Lower leg skin (tissue), 2 donors: ENCODE measurements around the genes KY and CLDN18.

DNA sequence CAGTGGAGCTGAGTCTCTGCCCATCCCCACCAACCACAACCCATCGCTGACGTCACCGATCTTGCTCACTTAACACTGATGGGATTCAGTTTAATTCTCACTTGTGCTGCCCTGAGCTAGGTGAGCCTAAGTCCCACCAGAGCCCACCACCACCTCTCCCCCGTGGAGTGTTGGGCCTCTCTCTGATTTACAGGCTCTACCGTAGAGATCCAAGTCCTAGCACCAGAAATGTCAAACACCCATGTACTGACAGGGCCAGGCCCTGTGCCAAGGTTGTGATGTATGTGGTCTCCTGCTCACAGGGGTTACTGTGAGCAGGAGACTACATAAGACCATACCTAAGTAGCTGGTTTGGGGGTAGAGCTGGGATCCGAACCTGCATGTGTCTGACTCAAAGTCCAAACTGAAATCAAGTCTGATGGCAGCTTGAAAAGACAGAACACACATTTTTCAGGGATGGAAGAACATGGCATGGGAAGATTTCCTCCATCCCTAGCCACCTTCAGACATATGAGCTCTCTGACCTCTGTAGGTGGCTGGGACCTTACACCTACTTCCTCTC lies 61.5 kb upstream of the RAB6B start:
- PRO-cap, result no peak
- RAMPAGE, long total RNA, 2 experiments, result no peak in any of the 2 experiments

- PRO-cap, result no peak
- RAMPAGE, long total RNA, 2 experiments, result no peak in any of the 2 experiments
Observed at GRCh38 chr3:134367106-134367877, 7.0 kb downstream of the AMOTL2 start.

DNA sequence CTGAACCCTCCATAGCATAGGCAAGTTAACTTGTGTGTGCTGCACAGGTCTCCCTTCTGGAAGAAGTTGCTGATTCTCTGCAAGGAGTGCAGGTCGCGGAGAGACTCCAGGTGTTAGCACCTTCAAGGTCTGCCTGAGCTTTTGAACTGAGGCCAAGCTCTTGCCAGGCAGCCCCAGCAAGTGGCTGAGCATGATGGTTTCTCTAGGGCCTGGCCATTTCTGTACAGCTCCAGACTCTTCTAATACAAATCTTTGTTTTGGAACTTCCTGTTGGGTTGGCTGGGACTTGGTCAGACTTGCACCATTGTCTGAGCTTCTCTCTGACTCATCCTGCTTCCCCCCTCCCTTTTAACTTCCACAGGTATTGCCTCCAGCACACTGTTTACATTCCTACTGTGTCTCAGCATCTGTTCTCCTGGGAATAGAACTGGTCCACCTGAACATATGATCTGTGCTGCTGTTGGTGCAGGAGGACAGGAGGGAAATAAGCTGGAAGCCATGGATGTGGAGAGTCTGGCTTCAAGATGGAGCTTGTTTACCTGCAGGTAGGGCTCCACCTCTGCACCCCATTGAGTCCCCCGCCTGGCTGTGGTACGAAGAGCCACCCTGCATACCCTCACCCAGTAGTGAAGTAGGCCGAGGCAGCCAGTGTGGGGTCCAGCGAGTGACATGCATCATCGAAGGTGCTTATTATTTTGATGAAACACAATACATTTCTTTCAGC lies 53.2 kb downstream of the KY start:
- PRO-cap, result no peak
- RAMPAGE, long total RNA, 2 experiments, result no peak in any of the 2 experiments

DNA sequence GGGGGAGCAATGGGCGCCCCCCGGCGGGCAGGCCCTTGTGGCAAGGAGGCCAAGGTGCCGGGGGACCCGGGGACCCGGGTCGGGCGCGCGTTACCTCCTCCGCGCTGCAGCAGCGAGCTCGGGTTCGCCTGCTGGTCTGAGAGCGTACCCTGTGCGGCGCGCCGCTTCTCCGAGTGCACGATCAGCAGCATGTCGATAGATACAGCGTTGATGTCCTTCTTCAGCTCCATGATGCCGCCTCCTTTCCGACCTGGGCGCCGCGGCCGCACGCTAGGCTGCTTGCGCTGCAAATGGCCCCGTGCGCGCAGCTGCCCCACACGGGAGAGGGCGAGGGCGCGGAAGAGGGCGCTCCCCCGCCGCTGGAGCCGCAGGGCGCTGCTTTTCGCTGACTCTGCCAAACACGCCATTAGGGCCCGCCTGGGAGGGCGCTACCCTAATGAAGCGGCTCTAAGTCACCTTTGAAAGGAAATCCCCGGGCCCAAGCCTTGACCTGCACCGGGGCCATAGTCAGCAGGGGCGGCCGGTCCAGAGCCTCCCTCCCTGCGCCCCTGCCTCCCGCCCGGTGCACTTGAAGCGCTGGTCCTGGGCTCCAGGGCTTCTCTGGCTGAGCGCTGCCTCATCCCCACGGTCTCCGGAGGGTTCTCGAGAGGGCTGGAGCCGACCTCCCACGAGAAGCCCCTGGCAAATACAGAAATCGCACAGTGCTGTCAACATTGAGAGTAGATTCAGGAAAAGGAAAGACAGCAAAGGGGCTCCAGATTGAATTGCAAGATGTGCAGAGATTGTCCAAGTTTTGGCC lies at the start of gene KY:
Gene KY, minus strand, starts transcription at position 292 of the 799 bp plus-strand sequence.
- PRO-cap, result no peak
- RAMPAGE, long total RNA, 2 experiments, result start-site peak on the minus strand in 2 of 2 experiments, centred at positions 288 to 312 of the sequence, 44 to 258 reads per replicate

DNA sequence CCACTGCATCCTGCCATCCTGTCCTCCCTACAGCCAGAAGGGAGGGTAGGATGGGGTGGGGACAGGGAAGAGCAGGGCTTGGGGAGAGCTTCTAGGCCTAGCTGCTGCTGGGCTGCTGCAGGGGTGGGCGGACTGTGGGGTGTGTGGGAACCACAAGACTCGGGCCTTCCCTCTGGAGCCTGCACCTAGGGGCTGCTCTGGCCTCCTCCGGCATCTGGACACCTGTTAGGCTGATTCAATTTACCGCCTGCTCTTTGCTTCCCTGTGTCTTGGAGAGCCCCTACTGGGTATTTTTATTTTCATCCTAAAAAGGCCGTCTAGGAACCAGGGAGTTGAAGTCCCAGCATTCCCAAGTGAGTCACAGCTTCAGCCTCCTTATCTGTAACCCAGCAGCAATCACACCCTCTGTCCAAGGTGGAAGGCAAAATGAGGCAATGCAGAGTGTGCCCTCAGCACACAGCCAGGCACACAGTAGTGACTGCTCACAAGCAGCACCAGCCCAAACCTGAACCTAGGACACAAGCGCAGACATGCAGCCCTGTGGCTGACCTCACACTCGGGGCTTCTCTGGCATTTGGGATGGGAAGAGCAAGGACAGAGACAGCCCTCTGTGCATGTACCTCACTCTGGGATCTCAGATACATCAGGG lies 13.2 kb upstream of the KY start:
- PRO-cap, result no peak
- RAMPAGE, long total RNA, 2 experiments, result no peak in any of the 2 experiments

DNA sequence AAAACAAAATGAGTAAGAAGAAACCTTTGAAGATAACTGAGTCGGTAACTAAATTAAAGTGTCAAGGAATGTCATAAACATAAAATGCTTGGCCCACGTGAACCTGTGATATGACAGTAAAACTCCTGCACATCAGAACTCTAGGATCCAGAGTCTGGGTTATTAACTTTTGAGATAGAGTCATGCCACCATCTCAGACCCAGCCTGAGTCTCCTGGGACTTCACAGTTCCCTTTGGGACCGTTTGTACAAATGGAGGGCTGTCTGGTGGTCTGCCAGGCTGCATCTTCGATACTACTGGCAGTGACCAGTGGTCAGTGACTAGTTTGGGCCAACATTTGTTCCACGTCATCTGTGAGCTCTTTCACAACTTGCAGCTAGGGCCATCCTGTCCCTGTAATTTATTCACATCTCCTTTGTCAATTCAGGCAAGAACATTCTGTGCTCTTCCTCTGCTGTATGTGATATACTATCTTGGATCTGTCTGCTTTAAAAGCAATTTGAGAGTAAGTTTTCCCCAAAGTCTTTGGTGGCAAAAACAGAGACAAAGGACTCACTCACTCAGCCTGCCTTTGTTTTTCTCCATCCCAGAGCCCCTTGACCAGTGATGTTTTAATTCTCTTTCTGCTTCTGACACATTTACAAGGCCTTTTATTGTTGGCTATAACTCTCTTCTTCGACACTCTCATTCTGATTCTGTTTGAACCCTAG lies 353.3 kb downstream of the EPHB1 start:
- PRO-cap, result no peak
- RAMPAGE, long total RNA, 2 experiments, result no peak in any of the 2 experiments

DNA sequence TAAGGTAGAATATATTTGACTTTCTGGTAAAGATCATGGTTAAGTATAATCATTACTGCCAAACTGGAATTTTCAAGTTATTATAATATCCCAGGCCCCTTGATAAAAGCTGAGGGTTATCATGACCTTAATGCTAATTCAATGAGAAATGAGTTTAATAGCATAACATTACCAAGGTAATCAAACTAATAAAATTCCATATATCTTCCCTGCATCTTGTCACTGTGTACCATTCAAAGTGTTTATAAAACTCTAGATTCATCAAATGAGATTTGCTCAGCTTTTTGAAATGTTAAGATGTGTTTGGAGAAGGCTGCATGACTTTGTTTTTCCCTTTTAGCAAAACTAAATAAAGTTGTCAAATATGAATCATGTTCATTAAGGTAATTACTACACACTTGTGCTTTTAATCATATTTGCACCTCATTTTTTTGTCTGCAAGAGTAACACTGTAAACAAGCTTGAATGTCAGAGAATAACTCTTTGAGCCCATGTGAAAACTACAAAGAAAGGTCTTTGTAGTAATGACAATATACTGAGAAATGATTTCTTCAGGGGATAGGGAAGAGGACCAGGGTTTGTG lies 48.5 kb downstream of the MSL2 start:
- PRO-cap, result no peak
- RAMPAGE, long total RNA, 2 experiments, result no peak in any of the 2 experiments

DNA sequence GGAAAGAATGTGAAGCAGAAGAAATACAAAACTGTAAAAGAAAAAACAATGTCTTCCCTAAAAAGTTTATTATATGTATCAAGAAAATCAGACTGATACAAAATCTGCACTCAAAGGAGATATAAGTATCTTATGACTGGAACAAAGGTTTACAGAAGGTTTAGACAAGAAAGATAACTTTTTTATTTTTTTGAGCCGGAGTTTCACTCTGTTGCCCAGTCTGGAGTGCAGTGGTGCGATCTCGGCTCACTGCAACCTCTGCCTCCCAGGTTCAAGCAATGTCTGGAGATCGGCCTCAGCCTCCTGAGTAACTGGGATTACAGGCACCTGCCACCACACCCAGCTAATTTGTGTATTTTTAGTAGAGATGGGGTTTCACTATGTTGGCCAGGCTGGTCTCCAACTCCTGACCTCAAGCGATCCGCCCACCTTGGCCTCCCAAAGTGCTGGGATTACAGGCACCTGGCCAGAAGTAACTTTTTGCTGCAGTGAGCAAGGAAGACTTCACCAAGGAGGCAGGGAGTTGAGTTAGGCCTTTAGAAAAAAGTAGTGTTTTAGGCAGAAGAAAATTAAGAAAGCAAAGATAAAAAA lies 4.0 kb downstream of the MSL2 start:
- PRO-cap, result no peak
- RAMPAGE, long total RNA, 2 experiments, result no peak in any of the 2 experiments

- PRO-cap, result bidirectional peak, plus-strand start at chr3:136995187, minus-strand start at chr3:136995039
- RAMPAGE, long total RNA, 2 experiments, result no peak in any of the 2 experiments
Observed at GRCh38 chr3:136994798-136995470, 37.2 kb downstream of the IL20RB start.

DNA sequence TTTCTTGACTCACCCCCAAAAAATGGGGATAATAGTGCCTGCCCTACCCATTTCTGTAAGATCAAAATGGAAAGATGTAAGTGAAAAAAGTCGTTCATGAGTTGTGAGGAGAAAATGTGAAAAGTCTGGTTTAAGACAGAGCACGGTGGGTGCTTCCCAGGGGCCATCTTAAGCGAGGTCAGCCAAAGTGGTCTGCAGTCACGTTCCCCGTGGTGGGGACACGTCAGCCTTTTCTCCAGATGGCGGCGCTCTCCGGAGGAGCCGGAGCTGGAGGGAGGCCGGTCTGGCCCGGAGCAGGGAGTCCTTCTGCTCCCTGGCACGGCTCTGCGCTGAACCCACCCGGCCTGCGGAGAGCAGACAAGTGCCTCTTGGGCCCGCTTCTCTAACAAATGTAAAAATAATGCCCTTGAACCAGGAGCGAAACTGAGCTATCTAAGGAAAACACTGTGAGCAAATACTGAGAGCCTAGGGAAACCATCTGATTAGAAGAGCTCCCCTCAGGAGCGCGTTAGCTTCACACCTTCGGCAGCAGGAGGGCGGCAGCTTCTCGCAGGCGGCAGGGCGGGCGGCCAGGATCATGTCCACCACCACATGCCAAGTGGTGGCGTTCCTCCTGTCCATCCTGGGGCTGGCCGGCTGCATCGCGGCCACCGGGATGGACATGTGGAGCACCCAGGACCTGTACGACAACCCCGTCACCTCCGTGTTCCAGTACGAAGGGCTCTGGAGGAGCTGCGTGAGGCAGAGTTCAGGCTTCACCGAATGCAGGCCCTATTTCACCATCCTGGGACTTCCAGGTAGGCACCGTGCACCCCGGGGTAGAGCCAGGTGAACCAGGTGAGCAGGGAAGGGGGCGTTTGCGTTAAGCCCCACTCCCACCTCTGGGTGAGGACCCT lies at the start of gene CLDN18:
Gene CLDN18, plus strand, starts transcription at position 517 of the 896 bp plus-strand sequence.
- PRO-cap, result no peak
- RAMPAGE, long total RNA, 2 experiments, result no peak in any of the 2 experiments

DNA sequence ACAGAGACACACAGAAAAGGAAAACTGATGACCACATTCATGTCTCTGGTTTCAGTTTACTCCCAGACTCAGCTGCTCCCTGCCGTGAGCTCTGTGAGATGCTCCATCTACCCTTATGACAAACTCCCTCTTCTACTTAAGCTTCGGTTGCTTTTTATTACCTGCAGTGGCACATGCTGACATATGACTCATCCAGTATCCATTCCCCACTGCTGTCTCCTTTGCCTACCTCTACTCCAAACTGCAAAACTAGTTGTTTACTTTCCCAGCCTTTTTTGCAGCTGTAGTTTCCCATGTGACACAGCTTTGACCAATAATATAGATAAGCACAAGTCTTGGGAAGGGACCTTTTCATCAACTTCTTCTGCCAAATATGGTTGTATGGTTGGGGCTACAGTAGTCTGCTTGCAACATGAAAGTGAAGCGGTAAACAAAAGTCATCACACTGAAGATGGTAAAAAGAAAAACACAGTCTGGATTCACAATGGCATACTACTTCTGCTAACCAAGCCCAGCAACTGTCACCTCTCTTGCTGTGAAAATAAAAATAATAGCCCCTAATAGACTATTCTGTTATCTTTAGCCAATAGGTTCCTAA lies 32.8 kb downstream of the DZIP1L start:
- PRO-cap, result unidirectional peak, minus-strand start at position 130 of the sequence
- RAMPAGE, long total RNA, 2 experiments, result no peak in any of the 2 experiments

DNA sequence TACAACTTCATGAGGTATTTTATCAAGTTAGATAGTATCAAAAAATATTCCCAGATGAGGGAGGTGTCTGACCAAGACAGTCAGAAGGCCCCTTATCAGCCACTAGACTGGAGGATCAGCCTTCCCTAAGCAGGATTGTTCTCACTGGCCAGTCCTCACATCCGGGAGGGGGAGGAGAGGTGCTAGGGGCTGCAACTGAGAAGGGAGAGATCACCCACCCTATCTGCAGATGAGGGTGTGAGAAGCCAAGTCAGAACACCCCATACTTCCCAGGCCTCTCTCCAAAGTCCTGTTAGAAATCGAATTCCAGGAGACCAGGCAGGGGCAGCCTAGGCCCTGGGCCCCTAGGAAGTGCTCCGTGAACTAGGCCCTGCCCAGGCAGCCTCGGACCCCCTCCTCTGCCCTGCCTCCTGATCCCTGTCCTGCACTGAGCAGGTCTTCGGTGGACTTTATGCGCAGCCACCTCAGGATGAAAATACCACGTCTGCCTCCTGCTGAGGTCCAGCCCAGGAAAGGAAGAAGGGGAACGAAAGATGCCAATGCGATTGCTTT lies 980 bp downstream of the DZIP1L start:
- PRO-cap, result no peak
- RAMPAGE, long total RNA, 2 experiments, result no peak in any of the 2 experiments

- PRO-cap, result no peak
- RAMPAGE, long total RNA, 2 experiments, result start-site peak on the plus strand in 1 of 2 experiments, at chr3:138261696-138262089 at its widest, 15 reads per replicate
Observed at GRCh38 chr3:138261473-138262259, 68.0 kb downstream of the NME9 start.

- PRO-cap, result no peak
- RAMPAGE, long total RNA, 2 experiments, result no peak in any of the 2 experiments
Observed at GRCh38 chr3:138398706-138399252, 35.6 kb upstream of the ESYT3 start.

DNA sequence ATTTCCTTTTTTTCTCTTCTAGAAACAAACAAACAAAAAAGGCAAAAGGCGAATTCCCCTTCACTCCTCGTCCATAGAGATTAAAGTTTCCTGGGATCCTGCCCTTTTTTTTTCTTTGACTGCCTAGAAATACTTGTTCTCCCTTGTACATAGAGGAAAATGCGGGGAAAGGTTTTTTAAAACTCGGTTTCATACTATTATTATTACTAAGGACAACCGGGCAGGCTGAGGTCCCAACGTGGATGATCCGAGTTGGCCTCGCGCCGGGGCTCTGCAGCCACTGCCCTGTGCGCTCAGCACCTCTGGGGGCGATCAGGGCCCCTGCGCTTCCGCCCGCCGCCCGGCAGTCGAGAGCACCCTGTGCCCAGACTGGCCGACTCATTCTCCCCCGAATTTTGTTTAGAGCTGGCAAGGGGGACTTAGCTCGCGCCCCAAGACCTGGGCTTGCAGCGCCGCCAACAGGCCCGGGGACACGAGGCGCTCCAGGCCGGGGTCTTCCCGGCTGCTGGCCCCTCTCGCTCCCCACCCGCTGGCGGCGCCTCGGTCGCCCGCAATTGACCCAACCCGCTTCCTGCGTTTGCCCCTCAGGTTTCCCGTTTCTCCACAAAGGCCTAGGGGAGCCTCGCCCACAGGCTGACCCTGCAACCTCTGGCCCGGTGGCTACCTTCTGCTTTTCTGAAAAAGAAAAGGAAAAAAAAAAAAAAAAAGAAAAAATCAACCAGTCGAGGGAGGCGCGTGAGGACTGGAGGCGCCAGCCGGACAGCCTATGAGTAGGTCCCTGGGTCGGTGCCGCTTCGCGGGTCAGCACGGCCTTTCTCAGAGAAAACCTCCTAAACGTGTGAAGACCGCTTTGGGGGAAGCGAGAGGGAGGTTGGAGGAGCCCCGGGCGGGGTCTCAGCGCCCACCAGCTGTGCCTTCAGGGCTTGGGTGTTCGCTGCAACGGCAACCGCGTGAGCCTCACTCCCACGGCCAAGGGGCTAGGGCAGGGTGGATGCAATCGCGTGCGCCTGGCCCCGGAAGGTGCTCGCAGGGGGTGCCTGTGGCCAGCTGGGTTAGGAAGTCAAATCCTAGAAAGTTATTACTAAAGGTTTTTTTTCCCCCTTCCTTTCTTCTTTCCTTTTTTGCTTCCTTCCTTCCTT lies 7.3 kb downstream of the FOXL2 start:
- PRO-cap, result no peak
- RAMPAGE, long total RNA, 2 experiments, result no peak in any of the 2 experiments

GRCh38 chr3:138941273-138941740 lies 5.6 kb downstream of the FOXL2 start:
- PRO-cap, result no peak
- RAMPAGE, long total RNA, 2 experiments, result no peak in any of the 2 experiments

- PRO-cap, result no peak
- RAMPAGE, long total RNA, 2 experiments, result no peak in any of the 2 experiments
Observed at GRCh38 chr3:139360915-139361586, 17.2 kb downstream of the MRPS22 start.

DNA sequence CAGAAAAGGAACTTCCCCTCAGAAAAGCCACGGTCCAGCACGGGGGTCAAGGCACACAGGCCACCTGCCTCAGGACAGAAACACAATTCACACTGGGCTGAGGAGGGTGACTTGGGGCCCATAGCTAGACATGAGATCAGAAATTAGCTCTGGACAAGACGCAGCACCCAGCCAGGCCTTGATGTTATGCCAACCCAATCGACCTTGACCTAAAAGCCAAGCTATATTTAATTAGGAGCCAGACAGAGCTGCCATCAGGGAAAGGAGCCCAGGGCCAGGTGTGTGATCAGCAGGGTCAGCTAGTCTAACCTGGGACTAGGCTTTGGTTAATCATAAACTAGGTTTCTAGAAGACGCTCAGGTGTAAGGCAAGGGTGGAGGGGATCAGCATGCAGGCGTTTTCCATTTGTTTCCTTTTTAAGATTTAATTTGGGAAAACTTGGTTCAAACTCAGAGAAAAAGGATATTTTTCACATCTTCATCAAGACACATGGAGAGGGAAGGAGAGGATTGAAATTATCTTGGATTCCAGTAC lies 23.8 kb upstream of the SLC25A36 start:
- PRO-cap, result no peak
- RAMPAGE, long total RNA, 2 experiments, result no peak in any of the 2 experiments

DNA sequence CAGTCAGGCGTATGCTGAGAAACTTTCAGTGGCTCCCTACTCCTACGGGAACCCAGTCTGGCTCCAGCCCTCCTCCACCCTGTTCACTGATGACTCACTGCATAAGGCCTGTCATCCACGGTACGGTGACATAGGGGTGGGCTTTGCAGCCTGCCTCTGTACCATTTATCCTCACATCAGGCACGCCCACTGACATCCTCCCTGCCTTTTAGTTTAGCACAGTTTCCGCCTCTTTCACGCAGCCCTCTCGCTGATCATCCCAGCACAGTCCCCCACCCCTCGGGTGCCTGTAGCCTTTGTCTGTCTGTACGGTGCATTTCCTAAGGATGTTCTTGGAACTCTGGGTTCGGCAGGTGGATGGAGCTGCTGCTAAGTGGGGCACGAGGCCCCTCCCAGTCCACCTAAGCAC lies 11.7 kb downstream of the PXYLP1 start:
- PRO-cap, result no peak
- RAMPAGE, long total RNA, 2 experiments, result no peak in any of the 2 experiments

DNA sequence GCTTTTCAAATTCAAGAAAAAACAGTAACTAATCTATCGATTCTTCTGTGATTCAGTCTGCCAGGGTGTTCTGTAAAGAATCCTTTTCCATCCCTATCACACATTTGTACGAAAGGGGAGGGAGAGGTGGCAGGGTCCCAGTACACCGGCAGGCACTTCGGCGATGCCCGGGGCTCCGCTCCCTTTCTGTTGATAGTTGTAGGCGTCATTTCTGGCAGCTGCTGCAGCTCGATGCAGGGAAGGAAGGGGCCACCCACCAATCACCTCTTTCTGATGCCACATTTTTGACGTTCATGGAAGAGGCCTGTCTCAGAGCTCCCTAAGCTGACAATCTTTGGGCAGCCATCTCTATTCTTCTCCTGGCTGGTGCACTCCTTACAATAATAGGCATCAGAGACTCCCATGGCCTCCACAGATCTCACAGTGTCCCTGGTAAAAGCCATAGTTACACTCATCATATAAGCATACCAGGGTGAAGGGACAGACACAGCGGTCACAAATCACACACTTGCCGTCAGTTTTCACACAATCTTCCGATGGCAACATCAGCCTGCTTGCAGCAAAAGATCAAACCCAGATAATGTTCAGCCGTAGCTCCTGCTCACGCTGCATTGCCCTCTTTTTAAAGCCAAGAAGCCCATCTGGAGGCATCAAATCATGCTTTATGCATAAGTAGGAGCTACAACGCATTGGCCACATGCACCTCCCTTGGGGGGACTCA lies 60.8 kb upstream of the ZBTB38 start:
- PRO-cap, result no peak
- RAMPAGE, long total RNA, 2 experiments, result no peak in any of the 2 experiments